Mammary epithelial cell (primary cell): ENCODE results near the gene WEE1.

GRCh38 chr11:8749022-8749556, 61.4 kb downstream of the DENND2B start:
- CAGE, long polyA plus RNA: no peak
- RRBS: no CpG with 5 or more reads among the region's 1 CpG

GRCh38 chr11:8790955-8791494, 19.4 kb downstream of the DENND2B start:
- CAGE, long polyA plus RNA: no peak
- RRBS: no CpG with 5 or more reads among the region's 2 CpGs

- CAGE, long polyA plus RNA: no peak
- RRBS: no CpG with 5 or more reads among the region's 7 CpGs
Measured at GRCh38 chr11:8794537-8795227, 15.8 kb downstream of the DENND2B start.

- CAGE, long polyA plus RNA: no peak
- RRBS: no CpG with 5 or more reads among the region's 2 CpGs
Measured at GRCh38 chr11:8799287-8799734, 11.2 kb downstream of the DENND2B start.

GRCh38 chr11:8809248-8810223, 938 bp downstream of the DENND2B start:
- CAGE, long polyA plus RNA: no peak
- RRBS: no CpG with 5 or more reads among the region's 9 CpGs

DNA sequence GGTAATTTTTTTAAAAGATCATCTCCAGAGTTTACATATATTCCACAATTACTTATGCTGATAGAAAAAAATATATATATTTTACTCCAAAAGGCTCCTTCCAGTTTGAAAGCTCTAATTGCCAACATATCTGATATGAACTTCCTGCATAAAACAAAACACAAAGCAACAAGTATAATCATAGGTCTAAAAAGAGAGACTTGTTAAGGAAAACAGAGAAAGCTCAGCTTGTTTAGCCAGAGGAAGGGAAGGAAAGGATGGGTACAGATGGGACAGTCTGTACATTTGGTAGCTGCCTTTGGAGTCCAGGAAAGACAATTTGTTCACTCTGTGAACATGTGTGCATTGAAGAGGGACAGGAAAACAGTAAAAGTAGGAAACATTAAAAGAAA, 45.7 kb upstream of the AKIP1 start:
- CAGE, long polyA plus RNA: no peak

GRCh38 chr11:9420249-9420838, 35.9 kb downstream of the IPO7 start:
- CAGE, long polyA plus RNA: no peak
- RRBS: no CpG with 5 or more reads among the region's 1 CpG

DNA sequence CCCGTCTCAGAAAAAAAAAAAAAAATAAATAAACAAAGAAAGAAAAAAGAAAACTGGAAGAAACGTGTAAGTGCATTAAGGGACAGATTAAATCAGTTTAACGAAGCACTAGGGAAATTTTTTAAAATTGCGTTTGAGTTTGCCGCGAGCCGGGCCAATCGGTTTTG, 917 bp upstream of the WEE1 start:
- CAGE, long polyA plus RNA: no peak
- RRBS: 26% methylated on average over 2 of the region's 8 CpGs

DNA sequence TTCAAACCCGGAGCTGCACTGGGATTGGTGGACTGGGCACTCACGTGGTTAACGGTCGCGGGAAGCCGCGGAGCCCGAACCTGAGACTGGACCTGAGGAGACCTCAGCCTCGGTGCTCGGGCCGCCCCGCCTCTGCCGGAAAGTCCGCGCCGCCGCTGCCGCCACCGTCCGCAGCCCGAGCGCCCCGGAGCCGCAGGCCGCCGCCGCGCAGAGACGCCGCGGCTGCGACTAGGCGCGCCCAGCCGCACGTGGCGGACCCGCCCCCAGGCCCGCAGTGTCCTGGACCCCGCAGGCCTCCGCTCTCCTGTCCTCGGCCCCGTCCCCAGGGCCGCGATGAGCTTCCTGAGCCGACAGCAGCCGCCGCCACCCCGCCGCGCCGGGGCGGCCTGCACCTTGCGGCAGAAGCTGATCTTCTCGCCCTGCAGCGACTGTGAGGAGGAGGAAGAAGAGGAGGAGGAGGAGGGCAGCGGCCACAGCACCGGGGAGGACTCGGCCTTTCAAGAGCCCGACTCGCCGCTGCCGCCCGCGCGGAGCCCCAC, at the start of gene WEE1:
TSS of gene WEE1 (plus strand) at position 70 of the 539 bp plus-strand sequence.
- CAGE, long polyA plus RNA: no peak
- RRBS: 1% methylated on average over 25 of the region's 66 CpGs

- CAGE, long polyA plus RNA: no peak
- RRBS: no CpG with 5 or more reads among the region's 3 CpGs
Measured at GRCh38 chr11:9615029-9615468, 41.6 kb downstream of the WEE1 start.

DNA sequence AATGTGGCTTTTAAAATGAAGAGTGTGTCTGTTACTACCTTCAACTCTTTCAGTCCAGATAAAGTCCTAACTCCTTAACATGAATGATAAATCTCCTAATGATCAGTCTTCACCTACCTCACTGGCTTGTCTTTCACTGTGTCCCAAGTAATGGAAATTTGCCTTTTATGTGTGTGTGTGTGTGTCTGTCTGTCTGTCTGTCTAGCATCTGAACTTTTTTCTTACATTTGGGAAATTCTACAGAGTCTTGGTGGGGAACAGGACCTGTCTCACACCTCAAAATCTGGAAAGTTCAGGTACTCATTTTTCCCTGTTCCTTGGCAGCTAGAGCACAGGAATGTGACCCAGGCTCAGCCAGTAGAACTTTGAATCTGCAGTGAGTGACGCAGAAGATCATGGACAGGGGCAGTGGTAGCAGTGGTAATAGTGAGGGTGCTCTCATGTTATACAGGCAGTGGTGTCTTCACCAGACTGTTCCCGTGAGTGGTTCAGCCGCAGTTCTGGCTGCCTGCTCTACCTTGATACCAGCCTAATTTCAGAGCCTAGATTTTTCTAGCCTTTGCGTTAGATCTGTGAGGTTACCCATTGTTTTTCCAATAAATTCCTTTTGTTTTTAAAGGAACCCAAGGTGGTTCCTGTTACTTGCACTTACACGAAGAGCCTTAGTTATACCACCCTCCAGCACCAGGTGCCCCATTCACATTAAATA, 47.5 kb downstream of the SWAP70 start:
- CAGE, long polyA plus RNA: no peak
- RRBS: no CpG with 5 or more reads among the region's 5 CpGs

- CAGE, long polyA plus RNA: no peak
- RRBS: no CpG with 5 or more reads among the region's 3 CpGs
Measured at GRCh38 chr11:9767978-9768367, 104.1 kb downstream of the SWAP70 start.

- CAGE, long polyA plus RNA: no peak
- RRBS: 3% methylated on average over 10 of the region's 35 CpGs
Measured at GRCh38 chr11:10303105-10303668, 1.7 kb upstream of the ADM start.

DNA sequence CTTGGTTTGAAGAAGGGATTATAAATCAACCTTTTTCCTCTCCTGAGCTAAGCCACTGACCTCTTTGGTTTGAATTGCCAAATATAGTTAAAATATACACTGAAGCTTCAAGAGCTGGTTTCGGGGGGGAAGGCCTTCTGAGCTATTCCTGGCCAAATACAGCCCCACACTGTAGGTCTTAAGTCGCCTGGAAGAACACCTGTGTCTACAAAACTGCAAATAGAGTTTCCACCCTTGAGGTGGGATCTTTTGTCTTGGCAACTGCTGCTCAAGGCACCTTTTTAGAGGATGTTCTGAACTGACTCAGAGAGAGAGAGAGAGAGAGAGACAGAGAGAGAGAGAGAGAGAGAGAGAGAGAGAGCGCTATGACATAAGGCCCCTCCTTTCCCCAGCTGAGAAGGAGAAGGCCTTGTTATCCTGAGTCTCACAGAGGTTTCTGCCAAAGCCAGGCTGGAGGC, 5.5 kb downstream of the ADM start:
- CAGE, long polyA plus RNA: no peak
- RRBS: no CpG with 5 or more reads among the region's 3 CpGs

GRCh38 chr11:10382501-10383089, 72.5 kb upstream of the AMPD3 start:
- CAGE, long polyA plus RNA: no peak
- RRBS: no CpG with 5 or more reads among the region's 8 CpGs

DNA sequence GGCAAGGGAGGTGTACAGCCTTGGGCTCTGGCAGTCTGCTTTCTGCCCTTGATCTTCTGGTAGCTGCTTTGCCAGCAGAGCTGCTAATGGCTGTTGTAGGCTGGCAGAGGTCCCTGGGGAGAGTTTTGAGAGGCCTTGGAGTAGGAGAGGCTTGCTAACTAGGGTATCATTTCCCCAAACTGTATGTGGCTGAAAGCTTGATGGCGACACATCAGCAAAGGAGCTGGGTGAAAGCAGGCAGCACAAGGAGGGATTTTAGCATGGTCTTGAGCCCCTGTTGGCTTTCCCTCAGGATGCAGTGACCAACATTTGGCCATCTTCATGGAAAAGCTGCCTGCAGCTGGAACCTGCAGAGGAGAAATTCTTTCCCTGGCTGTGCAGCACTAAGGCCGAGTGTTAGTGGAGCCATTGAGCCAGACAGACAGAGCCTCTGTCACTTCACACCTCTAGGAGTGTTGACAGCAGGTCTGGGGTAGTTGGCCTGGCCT, 3.5 kb upstream of the AMPD3 start:
- CAGE, long polyA plus RNA: no peak
- RRBS: no CpG with 5 or more reads among the region's 2 CpGs

DNA sequence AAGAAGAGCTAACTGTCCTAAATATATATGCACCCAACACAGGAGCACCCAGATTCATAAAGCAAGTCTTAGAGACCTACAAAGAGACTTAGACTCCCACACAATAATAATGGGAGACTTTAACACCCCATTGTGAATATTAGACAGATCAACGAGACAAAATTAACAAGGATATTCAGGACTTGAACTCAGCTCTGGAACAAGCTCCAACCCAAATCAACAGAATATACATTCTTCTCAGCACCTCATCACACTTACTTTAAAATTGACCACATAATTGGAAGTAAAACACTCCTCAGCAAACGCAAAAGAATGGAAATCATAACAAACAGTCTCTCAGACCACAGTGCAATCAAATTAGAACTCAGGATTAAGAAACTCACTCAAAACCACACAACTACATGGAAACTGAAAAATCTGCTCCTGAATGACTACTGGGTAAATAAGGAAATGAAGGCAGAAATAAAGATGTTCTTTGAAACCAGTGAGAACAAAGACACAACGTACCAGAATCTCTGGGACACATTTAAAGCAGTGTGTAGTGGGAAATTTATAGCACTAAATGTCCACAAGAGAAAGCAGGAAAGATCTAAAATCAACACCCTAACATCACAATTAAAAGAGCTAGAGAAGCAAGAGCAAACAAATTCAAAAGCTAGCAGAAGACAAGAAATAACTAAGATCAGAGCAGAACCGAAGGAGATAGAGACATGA, 13.6 kb downstream of the AMPD3 start:
- CAGE, long polyA plus RNA: no peak
- RRBS: no CpG with 5 or more reads among the region's 4 CpGs

GRCh38 chr11:10566570-10567200, 1.8 kb downstream of the LYVE1 start:
- CAGE, long polyA plus RNA: no peak
- RRBS: no CpG with 5 or more reads among the region's 2 CpGs

DNA sequence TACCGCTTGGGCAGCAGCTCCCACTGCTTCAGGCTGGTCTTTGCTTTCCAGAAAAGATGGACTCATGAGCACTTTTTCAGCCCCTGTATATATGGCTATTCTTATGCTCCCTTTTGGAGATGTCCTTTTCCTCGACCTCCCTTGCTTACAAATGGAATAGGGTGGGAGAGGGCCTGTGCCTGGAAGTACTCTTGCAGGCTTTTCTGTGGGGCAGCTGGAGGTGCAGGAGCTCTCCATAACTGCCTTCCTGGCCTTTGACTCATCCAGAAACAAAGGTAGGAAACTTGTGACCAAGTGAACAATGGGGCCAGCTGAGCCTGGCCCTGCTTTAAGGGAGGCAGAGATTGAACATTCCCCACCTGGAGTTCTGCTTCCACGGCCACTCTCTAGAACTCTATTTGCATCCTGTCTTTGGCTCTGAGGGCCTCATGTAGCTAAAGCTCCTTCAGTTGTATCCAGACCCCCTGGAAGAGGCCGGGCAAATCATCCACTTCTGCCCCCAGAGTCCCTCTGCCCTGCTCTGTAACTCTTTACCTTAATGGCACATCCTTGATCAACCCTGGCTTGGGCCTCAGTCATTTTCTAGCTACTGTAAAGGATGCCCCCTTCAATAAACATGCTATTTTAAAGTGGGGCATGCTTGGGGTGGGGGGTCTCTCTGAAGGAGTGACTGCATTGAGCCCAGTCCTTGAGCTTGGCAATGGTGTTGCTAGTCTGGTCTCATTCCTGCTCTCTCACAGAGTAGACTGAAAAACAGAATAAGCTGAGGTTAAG, 5.2 kb upstream of the LYVE1 start:
- CAGE, long polyA plus RNA: no peak
- RRBS: no CpG with 5 or more reads among the region's 4 CpGs

DNA sequence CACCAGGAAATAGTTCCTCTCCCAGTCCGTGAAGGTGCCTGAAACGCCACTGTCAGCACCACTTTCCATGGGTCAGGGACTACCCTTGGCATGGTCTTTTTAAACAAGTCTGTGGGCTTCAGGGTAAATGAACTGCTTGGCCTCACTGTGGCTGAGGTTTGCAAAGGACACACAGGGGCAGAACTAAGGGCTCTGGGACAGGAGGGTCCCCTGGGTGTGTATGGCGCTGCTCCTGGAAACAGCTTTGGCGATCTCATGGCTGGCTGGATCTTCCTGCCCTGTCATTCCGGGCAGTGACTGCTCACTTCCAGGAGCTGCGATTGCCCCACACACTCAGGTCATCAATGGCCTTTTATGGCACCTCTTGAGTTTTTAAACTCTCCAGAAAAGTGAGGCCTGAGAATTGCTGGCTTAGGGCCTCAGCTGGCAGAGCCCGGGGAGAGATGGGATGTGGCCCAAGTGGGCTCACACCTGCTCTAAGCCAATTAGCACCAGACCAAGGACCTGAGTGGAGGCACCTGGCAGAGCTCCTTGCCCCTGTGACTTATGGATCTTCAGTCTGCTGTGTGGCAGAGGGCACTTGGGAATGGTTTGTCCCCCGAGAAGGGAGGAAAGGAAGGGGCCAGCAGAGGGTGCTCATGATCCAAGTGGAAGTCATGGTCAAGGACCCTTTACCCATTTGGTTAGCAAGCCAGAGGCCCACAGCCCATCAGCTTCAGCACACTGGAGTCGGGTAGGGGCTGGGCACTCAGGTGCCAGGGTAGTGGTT, 55.7 kb upstream of the LYVE1 start:
- CAGE, long polyA plus RNA: no peak
- RRBS: no CpG with 5 or more reads among the region's 9 CpGs